Endodermal cell (in vitro differentiated cells): ENCODE measurements around the genes MFNG, CDC42EP1, POLR2F and BAIAP2L2.

- PRO-cap, result no peak
Measured at GRCh38 chr22:37302381-37303382, 20.4 kb downstream of the CYTH4 start.

DNA sequence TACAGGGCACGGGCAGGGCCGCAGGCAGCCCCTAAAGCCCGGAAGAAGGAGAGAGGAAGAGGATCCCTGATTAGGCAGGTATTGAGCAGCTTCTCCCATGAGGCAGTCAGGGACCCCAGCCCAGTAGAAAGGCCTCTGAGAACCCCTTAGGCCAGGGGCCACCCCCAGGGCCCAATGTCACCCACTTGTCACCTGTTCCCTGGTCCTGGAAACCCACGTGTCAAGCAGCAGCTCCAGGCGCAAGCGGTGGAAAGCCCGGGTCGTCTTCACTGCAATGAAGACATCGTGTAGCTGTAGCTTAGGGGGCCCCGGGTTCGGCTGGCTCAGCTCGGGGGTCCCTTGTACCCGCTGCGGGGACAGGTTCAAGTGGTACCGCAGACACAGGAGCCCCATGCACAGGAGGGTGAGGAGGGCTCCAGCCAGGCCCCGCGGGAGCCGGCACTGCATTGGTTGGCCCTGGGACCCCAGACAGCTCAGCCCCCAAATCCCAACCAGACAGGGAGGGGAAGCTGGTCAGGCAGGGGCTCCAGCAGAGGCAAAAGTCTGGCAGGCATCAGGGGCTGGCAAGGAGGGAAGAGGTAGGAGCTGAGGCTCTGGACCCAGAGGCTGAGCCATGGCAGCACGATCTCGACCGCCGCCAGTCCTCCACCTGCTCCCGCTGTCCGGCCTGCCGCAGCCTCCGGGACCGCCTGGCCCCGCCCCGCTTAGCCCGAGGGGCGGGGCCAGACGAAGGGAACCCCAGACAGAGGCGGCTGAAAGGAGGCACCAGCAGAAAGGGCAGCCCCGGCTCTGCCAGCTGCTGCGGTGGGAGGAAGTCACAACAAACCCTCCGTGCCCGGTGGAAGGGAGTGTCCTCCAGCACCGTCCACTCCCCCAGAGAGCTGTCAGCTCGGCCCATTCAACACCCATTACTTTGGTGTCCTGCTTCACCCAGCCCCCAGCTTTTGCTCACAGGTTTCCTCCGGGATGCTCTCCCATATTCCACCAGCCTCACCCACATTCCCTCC, at the start of gene MFNG:
MFNG (minus strand) TSS at position 654 of the 1,007 bp plus-strand sequence.
- PRO-cap, result no peak

- PRO-cap, result no peak
Measured at GRCh38 chr22:37510012-37510586, 9.1 kb downstream of the CARD10 start.

GRCh38 chr22:37521448-37521948, 2.3 kb upstream of the CARD10 start:
- PRO-cap, result no peak

GRCh38 chr22:37559780-37560600, at the start of gene CDC42EP1:
TSS of gene CDC42EP1 (plus strand) at chr22:37560480.
- PRO-cap, result bidirectional peak, plus-strand start at chr22:37560144, minus-strand start at chr22:37560190; bidirectional peak, plus-strand start at chr22:37560482, minus-strand start at chr22:37560323

GRCh38 chr22:37563051-37563746, 2.9 kb downstream of the CDC42EP1 start:
- PRO-cap, result no peak

DNA sequence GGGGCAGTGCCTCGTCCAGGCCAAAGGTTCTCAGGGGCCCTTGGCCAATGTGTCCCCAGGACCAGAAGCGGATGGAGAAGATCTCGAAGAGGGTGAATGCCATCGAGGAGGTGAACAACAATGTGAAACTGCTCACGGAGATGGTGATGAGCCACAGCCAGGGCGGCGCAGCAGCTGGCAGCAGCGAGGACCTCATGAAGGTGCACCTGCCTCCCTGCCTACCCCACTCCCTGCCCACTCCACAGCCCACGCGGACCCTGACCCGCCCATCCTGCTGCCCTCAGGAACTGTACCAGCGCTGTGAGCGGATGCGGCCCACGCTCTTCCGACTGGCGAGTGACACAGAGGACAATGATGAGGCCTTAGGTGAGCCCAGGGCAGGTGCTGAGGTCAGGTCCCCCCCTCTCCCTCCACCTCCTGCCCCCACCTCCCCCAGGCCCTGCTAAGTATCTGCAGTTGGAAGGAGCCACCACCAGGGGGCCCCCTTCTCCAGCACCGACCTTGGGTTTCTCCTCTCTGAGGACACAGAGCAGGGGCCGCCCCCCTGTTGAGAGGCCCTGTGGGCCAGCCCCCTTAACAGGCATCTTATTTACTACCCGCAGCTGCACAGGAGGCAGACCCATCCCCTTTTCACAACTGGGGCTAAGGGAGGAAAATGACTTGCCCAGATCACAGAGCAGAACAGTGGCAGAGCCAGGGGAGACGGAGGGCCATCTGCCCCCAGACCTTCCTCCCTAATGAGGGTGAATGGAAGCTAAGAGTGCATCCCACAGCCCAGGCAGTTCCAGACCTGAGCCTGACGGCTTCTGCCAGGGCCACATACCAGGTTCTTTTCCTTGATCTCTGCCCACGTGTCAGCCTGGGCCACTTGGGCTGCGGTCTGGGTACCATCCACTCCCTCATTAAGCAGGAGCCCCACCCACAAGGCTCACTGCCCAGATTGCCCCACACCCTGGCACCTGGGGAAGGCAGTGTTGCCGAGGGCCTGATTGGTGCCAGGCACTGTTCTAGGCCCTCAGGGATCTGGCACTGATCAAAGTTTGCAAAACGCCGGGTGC, 15.0 kb downstream of the GGA1 start:
- PRO-cap, result no peak

DNA sequence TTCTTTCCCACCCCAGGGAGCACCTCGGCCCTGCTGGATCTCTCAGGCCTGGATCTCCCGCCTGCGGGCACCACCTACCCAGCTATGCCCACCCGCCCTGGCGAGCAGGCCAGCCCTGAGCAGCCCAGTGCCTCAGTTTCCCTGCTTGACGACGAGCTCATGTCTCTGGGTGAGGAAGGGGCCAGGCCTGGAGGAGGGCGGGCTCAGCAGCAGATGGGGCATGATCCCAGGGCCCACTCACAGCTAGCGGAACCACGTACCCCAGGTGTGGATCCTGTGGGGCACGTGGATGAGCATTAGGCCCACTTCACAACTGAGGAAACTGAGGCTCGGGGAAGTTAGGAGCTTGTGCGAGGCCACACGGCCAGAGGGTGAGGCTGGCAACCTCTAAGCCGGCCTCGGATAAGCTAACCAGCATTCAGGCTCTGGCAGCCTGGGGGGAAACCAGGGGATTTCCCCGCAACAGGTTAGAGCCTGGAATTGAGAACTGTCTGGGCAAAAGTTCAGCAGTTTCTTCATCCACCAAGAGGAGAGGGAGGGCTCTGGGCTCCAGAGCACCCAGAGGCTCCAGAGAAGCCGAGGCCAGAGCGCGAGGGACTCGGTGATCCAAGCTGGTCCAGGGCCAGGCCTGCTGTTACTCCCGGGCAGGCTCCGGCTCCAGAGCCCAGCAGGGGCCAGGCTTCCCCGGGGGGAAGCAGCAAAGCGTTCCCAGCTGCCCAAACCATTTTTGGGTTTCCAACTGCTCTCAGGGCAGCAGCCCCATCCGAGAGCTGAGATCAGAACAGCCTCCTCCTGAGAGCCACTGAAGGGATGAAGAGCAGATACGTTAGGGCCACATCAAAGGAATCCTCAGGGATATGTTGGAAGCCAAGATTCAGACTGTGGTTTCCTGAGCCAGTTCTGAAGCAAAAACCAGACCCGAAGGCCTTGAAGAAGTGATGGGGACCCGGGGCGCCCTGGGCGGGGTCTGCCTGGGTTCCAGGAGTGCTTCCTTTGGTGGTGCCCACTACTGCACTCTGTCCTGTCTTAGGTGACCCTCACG, 13.4 kb upstream of the SH3BP1 start:
- PRO-cap, result no peak

DNA sequence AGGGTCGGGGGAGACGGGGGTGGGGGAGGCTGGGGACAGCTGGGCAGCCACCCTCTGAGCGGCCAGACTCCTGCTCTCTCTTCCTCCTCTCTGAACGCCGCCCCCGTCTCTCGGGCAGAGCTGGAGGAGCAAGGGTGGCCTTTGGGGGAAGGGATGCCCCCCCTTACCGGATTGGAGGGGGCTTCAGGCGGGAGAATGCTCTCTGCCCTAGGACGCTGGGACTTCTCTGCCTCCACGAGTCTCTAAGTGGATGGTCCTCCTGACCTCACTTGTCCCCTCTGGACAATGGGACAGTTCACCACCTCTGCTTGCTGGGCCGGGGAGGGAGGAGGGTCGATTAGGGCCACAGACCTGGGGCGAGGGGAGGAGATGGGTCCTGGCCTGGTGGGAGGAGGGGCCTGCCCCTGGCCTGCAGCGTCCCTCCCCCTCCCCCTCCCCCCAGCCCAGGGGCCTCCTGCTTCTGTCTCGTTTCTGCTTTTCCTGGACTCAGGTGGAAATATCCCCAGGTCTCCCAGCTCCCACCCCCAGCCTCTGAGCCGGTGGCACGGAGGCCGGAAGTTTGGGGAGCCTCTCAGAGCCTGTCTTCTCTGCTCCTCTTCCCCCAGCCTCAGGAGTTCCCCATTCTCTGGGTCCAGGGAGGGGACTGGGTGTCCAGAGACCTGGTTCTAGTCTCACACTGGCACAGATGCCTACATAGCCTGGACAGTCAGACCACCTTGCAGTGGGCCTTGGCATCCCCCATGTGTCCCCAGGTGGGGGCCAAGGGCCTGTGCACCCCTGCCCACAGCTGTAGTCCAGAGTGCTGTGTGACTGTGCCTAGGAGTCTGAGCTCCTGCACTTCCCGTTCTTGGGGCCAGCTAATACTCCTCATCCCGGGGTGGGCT, 679 bp downstream of the SH3BP1 start:
- PRO-cap, result unidirectional peak, minus-strand start at position 92 of the sequence; bidirectional peak, plus-strand start at position 467 of the sequence, minus-strand start at position 287 of the sequence

DNA sequence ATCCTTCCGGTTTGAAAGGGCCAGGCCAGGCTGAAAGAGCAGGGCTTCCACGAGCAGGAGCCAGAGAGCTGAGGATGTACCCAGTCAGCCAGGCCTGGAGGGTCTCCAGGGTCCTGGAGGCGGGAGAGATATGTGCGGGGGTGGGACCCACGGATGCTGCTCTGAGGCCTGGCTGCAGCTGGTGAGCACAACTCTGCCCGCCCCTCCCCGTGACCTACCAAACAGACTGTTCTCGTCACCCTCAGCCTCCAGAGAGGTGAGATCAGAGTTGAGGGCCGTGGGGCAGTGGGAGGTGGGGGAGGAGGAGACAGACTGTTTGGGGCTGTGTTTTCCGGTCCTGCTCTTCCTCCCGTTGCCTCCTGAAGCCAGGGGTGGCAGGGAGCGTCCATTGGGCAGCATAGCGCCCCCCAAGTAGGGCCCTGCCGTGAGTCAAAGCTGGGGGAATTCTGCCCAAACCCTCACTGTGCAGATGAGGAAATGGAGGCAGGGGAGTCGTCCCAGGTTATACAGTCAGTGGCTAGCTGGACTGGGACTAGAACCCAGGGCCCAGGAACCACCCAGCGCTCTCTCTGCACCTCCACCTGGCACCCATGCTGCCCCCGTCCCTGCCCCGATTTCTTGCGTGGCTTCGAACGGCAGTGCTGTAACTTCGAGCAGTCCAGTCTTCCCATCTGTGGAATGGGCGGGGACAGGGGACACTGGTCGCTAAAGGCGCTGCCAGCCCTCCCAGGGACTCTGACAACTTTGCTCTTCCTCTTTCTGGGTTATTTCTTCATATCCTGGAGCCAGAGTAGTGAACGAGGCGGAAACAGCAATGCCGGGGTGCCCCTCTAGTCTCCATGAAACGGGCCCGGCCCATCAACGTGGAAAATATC, 42.4 kb downstream of the TRIOBP start:
- PRO-cap, result no peak

DNA sequence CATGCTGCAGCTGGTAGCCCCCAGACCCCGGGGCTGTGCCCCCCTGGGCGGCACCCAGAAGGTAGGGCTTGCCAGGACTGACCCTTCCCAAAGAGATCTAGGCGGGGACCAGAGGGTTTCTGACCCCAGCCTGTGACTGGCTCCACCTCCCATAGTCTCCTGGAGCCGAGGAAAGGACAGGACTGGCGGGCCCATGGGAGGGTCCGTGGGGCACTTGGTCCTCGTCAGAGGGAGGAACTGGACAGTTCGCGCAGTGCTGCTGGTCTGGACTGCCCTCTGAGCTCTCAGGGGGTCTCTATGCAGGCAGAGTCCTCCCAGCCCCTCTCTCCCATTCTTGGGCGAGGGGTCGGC, 53.9 kb upstream of the H1-0 start:
- PRO-cap, result no peak

GRCh38 chr22:37806063-37806800, 1.2 kb downstream of the H1-0 start:
- PRO-cap, result no peak

DNA sequence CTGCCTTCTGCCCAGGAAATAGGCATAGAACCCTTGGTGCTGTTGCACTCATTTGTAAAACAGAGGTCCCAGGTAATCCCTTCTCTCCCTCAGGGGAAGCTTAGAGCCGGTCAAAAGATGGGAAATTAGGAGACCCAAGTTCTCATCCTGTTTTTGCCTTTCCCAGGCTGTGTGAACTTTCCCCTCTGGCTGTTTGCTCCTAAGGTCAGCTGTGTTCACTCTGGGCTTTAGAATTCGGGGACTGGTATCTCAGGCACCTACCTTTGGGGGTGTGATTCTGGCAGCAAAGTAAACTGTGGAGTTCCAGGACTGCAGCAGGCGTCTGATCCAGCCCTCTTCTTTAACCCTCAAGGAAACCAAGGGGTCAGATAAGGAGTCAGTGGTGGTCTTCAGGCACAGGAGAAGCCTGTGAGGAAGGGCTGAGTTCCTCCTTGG, 1.4 kb downstream of the GCAT start:
- PRO-cap, result no peak

- PRO-cap, result no peak
Measured at GRCh38 chr22:37852098-37852709, 3.0 kb downstream of the EIF3L start.

GRCh38 chr22:37874223-37874613, 25.0 kb downstream of the EIF3L start:
- PRO-cap, result no peak

GRCh38 chr22:37910476-37910760, 4.3 kb downstream of the MICALL1 start:
- PRO-cap, result no peak

DNA sequence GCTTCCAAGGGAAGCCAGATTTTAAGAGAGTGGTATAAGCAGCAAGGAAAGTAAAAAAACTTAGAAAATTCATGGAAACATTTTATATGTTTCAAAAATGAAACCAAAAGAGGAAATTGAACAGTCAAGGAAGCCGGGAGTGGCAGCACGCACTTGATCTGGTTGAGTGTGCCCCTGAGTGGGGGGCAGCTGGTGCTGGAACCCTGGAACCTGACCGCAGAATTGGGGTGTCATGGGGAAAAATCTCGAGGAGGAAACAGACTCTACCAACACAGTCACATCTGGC, 14.0 kb downstream of the MICALL1 start:
- PRO-cap, result no peak

DNA sequence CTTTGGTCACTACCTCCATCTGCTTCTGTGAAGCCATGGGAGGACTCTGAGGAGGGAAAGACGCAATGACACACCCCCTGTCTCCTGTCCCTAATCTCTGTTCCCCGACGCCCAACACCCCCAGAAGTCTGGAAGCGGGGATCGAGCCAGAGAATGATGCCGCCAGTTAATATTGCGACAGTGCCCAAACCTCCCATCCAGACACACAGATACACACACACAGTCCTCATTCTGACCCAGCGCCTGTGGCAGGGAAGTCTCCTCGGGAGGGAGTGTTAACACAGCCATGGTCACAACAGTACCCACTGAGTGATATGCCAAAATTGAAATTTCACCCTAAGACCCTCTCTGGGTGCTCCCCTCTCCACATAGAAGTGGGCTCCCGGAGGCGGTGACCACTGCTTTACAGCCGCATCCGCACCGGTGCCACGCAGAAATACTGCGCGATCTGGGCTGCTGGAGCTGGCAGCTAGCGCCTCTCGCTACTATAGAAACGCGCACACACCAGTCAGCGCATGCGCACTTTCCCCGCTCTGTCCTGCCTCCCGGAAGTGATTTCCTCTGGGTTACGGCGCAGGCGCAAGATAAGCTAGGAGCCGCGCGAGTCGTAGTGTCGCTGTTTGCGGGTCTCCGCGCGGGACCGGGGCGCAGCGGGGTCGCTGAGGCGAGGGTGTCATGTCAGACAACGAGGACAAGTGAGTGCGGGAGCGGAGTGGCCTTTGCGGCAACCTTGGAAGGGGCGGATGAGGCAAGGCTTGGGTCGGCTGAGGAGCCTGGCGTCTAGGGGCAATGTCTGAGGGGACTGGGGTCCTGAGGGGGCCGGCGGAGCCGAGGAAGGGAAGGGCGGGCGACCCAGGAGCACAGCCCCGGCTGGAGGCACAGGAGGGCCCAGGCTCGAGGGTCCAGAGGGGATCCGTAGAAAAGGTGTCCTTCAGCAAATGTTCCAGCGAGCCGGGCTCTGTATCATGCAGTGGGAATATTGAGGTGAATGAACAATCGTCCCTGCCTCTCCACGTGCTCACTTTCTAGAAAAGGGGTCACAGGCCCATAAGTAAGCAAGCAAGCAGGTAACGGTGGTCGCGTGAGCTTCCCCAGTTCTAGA, at the start of gene POLR2F:
POLR2F (plus strand) TSS at position 587 of the 1,102 bp plus-strand sequence.
- PRO-cap, result bidirectional peak, plus-strand start at position 587 of the sequence, minus-strand start at position 438 of the sequence

DNA sequence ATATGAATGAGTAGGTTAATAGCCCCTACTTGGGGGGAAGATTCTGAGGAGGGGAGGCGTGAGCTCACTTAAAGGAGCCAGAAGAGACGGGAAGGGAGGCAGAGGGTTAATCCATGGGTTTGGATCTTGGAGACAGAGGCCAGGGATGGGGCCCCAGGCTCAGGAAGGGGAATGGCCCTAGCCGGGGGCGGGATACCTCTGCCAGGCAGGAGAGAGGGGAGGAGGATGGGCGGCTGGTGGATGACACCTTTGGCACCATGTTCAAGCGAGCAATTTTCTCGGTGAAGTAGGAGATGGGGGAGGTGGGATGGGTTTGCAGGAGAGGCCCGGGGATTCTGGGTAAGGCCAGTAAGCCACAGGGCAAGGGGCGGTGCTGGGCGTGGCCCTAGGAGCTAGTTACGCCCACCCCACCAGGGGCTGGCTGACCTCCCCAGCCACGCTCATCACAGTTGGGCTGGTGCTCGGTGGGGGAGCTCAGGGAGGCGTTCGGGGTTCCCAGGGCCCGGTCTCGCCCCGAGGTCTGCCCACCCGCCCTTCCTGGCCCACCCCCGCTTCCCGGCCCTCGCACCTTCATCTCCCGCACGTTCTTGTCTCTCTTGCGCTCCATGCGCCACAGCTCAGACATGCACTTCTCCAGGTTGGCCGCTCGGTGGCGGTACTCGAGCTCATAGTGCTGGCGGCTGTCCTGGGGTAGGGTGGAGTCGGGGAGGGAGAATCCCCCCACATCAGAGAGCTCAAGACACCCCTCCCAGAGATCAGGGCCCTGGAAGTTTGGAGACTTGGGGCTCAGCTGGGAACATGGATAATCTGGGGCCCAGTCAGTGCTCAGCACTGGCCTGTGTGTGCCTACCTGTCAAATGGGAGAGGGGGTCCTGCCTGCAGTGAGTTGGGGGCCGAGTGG, 12.7 kb downstream of the BAIAP2L2 start:
- PRO-cap, result bidirectional peak, plus-strand start at position 446 of the sequence, minus-strand start at position 280 of the sequence

DNA sequence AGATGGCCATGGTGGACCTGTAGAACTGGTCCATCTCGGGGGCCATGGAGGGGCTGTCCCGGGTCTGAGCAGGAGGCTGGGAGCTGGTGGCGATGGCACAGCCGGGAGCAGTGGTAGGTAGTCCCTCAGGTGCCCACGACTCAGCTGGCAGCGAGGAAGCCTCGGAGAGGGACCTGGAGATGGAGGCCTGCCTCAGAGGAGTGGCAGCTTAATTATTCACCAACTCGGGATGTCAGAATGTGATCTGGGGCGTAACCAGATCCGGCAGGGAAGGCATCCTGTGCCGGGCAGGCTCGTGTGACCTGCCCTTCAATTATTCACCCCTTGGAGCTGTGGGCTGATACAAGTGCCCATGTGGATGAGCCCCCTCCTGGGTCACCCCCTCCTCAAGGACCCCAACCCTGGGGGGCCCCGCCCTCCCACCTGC, at the start of gene BAIAP2L2:
BAIAP2L2 (minus strand) TSS at position 205 of the 427 bp plus-strand sequence.
- PRO-cap, result no peak